ENCODE measurements around a stretch of chr18.

GRCh38 chr18:34269653-34270140 lies 45.0 kb upstream of the NOL4 start:
- RRBS = no CpG with 5 or more reads among the region's 2 CpGs

- RRBS = no CpG with 5 or more reads among the region's 14 CpGs
These were observed 106.2 kb upstream of the NOL4 start for GRCh38 chr18:34330805-34331327.

GRCh38 chr18:34803908-34804569 lies 93.9 kb downstream of the DTNA start:
- RRBS = no CpG with 5 or more reads among the region's 7 CpGs

DNA sequence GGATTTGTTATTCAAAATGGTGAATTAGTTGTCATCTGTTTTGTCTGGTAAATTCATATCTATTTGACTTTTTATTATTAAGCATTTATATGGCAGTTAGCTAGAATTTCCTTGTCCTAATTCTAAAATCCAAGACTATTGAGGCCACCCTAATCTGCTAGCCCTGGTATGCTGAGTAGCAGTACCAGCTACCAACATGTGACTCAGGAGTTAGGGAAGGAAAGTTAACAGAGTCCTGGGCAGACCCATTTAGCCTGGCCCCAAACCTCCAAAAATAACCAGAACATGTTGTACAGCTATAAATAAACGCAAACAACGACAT lies 160.4 kb upstream of the MAPRE2 start:
- RRBS = no CpG with 5 or more reads among the region's 2 CpGs

GRCh38 chr18:34928252-34928868 lies 112.9 kb upstream of the MAPRE2 start:
- RRBS = no CpG with 5 or more reads among the region's 7 CpGs

- RRBS = no CpG with 5 or more reads among the region's 4 CpGs
These were observed 5.3 kb downstream of the MAPRE2 start for GRCh38 chr18:35046420-35047101.

- RRBS = no CpG with 5 or more reads among the region's 3 CpGs
These were observed 44.3 kb downstream of the MAPRE2 start for GRCh38 chr18:35085381-35086104.

DNA sequence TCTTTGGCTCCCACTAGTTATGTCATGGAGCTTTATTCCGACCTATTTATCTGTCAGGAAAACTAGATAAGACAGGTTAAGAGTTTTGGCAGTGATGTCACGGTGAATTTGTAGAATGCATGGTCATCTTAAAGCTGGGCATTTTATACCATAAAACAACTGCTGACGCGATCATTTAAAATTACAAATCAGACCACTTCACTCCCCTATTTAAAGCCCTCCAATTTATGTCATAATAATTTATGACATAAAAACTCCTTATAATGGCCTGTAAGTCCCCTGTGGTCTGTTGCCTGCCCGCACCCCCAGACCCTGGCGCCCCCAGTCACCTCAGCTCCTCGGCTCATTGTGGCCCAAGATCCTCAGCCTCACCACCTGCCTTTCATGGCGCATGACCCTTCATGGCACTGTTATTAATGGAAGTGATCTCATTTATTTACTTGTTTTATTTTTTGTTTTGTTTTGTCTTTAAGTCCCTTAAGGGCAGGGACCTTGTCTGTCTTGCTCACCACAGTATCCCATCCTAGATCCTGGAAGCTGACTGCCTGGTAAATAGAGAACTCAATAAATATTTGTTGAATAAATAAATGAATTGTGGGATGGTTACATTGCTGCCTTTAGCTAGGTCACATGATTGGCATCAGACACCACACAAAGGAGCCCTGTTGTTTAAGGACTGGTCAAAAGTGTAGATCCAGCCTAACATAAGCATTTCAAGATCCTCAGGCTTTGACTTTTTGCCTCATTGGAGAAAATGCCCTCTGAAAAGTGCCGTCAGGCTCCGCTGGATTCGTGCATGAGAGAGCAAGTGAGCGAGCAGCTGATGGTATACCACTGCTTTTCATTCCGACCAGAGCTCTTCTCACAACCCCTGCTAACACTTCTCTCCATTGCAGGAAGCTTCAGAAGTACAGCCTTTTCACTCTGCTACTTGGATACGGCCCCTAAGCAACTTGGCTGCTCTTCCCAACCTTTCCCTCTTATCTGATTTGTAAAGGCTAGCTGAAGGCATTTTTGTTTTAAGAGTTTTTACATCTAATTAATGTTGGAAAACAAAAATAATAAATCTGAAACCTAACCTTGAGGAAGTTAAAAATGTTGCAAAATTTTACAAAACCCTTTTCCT lies 1.1 kb upstream of the ZNF24 start:
- RRBS = no CpG with 5 or more reads among the region's 14 CpGs

GRCh38 chr18:35387185-35387552 lies 10.0 kb upstream of the ZNF396 start:
- RRBS = no CpG with 5 or more reads among the region's 2 CpGs

DNA sequence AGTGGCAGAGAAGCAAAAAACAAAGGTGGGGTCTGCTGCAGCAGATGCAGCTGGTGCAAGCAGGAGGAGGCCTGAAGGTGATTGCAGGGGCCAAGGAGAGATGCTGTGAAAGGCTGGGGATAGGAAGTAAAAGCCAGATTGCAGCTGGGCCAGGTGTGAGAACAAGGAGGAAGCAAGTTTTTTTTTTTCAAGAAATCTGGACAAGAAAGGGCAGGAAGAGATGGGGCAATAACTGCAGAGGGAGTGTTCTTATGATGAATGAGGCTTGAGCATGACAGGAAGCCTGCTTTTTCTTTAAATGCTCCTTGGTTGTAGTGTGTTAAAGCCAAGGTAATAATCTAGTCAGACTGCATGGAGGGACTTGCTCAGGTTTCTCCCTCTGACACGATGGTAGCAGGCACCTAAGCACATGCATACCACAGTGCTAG lies 35.4 kb upstream of the ZNF396 start:
- RRBS = no CpG with 5 or more reads among the region's 1 CpG

DNA sequence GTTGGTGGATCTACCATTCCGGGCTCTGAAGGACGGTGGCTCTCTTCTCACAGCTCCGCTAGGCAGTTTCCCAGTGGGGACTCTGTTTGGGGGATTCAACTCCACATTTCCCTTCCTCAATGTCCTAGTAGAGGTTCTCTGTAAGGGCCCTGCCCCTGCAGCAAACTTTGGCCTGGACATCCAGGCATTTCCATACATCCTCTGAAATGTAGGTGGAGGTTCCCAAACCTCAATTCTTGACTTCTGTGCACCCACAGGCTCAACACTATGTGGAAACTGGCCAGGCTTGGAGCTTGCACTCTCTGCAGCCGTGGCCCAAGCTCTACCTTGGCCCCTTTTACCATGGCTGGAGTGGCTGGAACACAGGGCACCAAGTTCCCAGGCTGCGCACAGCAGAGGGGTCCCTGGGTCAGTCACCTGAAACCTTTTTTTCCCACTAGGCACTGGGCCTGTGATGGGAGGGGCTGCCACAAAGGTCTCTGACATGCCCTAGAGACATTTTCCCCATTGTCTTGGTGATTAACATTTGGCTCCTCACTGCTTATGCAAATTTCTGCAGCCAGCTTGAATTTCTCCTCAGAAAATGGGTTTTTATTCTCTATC lies 9.5 kb downstream of the INO80C start:
- RRBS = no CpG with 5 or more reads among the region's 5 CpGs

DNA sequence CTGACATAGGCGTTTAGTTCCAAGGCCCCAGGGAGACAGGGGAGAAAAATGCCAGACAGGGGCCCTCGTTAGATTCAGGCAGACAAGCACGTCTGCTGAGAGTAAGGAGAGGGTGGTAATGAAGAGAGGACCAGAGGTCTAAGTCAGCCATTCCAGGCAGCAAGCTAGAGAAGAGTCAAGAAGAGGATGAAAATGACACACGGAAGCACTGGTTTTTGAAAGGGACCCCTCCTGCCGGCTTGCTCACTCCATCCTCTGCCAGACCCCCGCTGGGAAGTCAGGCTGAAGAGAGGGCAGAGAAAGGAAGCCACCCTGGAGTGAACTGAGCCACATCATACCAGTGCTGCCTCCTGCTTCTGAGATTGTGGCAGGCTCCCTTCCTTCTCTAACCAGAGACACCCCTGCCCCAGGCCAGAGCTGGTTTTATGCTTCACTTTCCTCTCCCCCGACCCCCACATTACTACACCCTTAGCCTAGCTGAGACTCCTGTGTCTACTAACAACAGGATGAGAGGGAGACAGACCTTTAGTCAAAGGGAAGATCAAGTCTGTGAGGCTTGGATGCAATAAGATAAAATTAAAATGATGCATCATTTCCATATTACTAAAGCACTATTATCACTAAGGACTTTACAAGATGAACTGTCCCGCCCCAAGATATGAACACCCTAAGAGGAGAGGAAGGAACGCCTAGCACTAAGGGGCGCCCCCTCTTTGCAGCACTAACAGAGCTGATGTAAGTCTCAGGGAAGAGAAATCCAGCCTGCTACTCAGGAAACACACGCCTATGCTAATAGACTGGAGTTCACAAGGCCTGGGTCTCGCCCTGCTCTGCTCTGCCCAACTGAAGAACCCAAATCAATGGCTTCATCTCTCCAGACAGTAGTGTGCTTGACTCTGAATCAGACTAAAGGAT lies 6.3 kb downstream of the INO80C start:
- RRBS = no CpG with 5 or more reads among the region's 12 CpGs

GRCh38 chr18:35516633-35517171 lies 18.9 kb upstream of the INO80C start:
- RRBS = no CpG with 5 or more reads among the region's 7 CpGs

- RRBS = no CpG with 5 or more reads among the region's 3 CpGs
These were observed 7.4 kb downstream of the GALNT1 start for GRCh38 chr18:35589037-35589307.

DNA sequence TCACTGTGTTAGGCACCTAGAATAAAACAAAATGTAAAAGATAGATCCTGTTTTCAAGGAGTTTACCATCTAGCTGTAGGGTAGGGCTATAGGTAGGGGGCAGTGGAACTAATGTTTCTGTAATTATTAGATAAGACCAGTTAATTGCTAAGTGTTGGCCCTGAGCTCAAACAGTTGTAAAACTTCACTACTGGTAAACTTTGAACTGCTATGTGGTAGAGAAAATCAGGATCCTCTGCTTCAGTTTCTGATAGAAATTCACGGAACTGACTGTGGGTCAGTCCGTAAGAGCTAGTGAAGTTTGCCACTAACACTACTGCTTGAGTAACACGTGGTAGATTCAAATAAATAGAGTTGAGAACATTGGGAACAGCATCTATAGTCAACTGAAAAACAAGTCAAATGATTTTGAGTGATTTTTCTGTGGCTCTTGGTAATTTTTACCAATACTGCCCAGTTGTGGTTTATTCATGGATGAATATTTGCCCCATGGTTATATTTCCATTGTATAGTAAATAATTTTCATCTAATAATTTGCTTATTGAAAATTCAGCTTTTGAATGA lies 26.3 kb downstream of the ELP2 start:
- RRBS = no CpG with 5 or more reads among the region's 3 CpGs

- RRBS = no CpG with 5 or more reads among the region's 6 CpGs
These were observed 21.9 kb upstream of the MOCOS start for GRCh38 chr18:36165378-36165778.

DNA sequence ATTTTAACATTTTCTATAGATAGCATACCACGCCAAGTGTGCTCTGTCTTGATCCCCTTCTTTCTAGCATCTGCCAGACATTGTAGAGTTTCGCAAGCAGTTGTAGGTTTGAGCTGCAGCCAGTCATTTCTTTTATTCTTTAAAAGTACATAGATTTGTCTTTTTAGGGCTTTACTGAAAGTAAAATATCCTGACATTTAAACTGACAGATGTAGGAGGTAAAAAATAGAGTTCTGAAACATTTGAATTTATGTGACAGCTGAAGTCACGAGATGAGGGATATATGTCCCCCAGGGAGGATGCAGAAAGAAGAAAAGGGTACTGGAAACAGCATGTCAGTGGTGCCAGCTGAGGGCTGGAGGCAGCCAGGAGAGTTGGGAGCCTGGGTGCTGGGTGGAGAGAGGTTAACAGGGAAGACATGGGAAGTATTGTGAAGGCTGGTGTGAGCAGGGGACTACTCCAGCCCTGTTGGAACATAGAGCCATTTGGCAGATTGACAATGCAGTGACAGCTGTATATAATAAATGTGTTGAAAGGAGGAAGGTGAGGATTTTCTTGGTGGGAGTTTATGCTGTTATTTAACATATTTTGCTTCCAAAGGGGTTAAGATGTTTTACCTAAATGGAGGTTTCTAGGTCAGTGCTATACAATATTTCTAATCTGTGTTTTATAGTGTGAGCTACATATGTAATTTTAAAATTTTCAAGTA lies 11.8 kb upstream of the MOCOS start:
- RRBS = no CpG with 5 or more reads among the region's 3 CpGs

- RRBS = no CpG with 5 or more reads among the region's 4 CpGs
These were observed 8.1 kb downstream of the MOCOS start for GRCh38 chr18:36195123-36195990.

DNA sequence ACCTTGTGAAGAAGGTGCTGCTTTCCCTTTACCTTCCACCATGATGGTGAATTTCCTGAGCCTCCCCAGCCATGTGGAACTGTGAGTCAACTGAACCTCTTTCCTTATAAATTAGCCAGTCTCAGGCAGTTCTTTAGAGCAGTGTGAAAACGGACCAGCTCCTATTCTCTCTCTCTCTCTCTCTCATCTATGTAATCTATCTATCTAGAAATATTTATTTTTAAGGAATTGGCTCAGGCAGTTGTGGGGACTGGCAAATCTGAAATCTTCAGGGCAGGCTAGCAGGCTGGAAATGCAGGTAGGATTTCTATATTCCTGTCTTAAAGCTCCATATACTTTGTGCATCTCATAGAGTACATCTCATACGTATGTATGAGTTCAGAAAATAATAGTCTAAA lies 70.4 kb downstream of the FHOD3 start:
- RRBS = no CpG with 5 or more reads among the region's 2 CpGs

DNA sequence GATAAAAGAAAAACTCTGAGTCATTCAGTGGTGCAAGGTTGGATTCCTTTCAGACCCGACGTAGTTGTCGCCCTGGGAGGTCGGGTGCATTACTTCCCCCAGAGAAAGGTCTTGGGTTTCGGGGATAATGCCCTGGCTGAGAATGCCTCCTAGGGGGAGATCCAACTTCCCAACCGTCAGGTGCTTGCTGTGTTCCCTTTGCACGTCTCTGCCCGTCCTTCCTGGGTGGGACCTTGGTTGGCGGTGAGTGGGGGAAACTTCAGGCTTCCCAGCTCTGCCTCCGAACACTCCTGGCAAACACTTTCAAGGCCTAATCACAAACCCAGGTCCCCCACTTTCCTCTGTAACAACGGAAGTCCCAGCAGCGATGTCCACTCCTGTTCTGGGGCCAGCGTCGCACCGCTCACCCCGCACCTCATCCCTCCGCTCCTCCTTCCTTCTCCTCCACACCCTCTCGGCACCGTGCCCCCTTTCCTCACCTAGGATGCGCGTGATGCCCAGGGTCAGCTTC lies 543 bp downstream of the TPGS2 start:
- RRBS = no CpG with 5 or more reads among the region's 21 CpGs